Myometrial cell (primary cell): Measurements from ENCODE around the gene RHOD.

DNA sequence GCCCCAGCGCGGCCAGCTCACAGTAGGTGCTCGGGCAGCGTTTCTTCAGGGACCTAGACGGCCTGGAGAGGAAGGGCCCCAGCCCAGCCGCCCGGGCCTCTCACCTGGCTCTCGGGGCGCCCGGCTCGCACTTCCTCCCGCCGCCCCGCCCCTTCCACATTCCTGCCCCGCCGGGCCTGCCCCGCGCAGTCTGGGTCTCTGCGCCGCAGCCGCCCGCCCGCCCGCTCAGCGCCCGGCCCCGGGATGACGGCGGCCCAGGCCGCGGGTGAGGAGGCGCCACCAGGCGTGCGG is at the start of gene RHOD:
RHOD (plus strand) TSS at position 188 of the 291 bp plus-strand sequence.
- RAMPAGE, long total RNA, result no peak

GRCh38 chr11:67060103-67061045 is 3.7 kb downstream of the RHOD start:
- RAMPAGE, long total RNA, result no peak

- RAMPAGE, long total RNA, result no peak
Measured at GRCh38 chr11:67159450-67159975, 40.5 kb downstream of the KDM2A start.

DNA sequence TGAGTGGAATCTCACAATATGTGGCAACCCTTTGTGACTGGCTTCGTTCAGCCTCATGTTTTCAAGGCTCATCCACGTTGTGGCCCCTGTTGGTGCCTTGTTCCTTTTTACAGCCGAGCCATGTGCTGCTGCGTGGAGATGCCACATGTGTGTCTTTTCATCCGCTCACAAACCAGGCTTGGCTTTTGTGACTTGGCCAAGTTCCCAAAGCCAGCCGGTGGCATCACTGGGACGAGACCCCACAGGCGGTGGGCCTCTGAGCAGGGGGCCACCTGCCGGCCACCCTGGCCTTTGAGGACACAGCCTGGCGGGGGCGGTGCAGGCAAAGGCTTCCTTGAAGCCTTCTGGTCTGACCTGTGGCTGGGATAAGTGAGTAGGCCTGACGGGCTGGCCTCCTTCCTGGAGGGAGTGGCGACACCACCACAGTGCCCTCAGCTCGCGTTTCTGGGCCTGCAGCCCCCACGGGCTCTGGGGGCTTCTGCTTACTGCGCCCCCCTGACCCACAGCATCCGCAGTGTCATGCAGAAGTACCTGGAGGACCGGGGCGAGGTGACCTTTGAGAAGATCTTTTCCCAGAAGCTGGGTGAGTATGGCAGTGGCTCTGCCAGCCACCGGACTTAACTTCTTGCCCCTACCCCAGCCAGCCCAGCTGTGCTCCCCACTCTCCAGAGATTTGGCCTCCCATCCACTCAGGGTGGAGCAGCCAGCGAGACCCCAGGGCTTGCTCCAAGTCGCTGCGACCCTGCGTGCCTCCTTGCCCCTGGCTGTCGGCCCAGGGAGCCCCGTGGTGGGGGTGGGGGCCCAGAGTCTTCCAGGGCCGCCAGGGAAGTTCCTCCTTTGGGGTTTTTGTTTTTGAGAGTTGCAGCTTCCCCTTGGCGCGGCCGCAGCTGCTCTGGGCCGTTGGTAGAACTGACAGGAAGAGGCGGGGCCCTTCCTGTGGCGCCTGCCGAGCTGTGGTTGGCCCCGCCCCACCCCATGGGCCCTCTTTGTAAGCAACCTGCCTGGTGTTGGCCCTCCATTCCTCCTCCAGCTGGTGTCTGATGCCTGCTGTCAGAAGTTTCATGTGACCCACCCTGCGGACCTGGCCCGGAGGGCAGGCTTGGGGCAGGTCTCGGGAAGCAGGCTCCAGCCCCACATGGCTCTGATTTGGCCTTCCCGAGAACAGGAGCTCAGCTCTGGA is 10.9 kb downstream of the GRK2 start:
- RAMPAGE, long total RNA, result no peak

- RAMPAGE, long total RNA, result no peak
Measured at GRCh38 chr11:67280495-67280930, 8.6 kb upstream of the ANKRD13D start.

GRCh38 chr11:67349435-67350170 is 3.7 kb downstream of the POLD4 start:
- RAMPAGE, long total RNA, result no peak

- RAMPAGE, long total RNA, result no peak
Measured at GRCh38 chr11:67353639-67354203, 375 bp upstream of the POLD4 start.

DNA sequence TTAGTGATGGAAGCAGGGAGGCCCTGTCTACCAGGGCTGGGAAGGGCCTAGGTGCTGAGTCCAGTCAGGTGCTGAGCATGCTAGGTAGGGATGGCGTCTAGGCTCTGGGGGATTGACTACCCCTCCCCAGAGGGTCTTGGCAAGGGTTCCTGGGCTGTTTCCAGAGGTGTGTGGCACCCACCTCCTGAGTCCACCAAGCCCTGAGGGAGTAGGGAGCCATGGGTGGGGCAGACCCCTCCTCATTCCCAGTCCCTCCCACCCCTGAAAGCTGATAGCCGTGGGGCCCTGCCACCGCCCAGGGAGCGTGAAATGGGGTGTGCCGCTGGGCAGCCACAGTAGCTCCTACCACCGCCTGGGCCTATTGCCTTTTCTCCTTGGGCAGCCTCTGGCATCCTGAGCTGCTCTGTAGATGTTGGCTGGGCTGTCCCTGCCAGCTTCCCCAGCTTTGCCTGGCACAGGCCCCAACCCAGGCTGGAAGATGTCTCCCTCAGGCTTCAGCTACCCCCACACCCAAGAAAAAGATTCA is 2.0 kb upstream of the POLD4 start:
- RAMPAGE, long total RNA, result no peak

GRCh38 chr11:67397668-67398281 is 3.9 kb downstream of the PPP1CA start:
- RAMPAGE, long total RNA, result no peak

GRCh38 chr11:67398282-67399162 is 3.1 kb downstream of the PPP1CA start:
- RAMPAGE, long total RNA, result no peak

- RAMPAGE, long total RNA, result no peak
Measured at GRCh38 chr11:67408967-67409633, 5.2 kb downstream of the TBC1D10C start.

- RAMPAGE, long total RNA, result no peak
Measured at GRCh38 chr11:67431115-67431775, 3.0 kb downstream of the RPS6KB2 start.

GRCh38 chr11:67434547-67434952 is 2.9 kb downstream of the PTPRCAP start:
- RAMPAGE, long total RNA, result no peak

GRCh38 chr11:67502161-67502463 is 3.1 kb downstream of the PITPNM1 start:
- RAMPAGE, long total RNA, result no peak

- RAMPAGE, long total RNA, result no peak
Measured at GRCh38 chr11:67558094-67558337, 25.6 kb upstream of the GSTP1 start.

- RAMPAGE, long total RNA, result no peak
Measured at GRCh38 chr11:67615360-67616230, 8.9 kb downstream of the NDUFV1 start.

GRCh38 chr11:67762938-67763279 is 88.5 kb upstream of the ALDH3B2 start:
- RAMPAGE, long total RNA, result no peak

DNA sequence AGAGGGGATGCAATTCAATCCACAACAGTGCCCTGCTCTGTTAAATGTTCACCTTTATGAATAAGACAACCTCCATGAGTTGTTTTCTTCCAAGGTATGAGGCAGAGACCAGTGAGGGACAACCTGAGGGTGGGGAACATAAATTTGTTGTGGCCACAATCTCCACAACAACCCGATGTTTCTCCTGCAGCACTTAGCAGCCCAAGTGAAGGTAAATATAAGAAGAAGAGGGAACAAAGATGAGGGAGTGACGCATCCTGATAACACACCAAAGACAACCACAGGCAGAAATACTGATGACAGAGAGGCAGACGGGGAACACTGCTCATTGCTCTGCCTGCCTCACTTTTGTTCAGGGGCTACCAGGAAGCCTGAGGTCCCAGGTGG is 104.7 kb upstream of the ALDH3B2 start:
- RAMPAGE, long total RNA, result no peak

GRCh38 chr11:67991683-67992080 is 12.2 kb downstream of the UNC93B1 start:
- RAMPAGE, long total RNA, result no peak

DNA sequence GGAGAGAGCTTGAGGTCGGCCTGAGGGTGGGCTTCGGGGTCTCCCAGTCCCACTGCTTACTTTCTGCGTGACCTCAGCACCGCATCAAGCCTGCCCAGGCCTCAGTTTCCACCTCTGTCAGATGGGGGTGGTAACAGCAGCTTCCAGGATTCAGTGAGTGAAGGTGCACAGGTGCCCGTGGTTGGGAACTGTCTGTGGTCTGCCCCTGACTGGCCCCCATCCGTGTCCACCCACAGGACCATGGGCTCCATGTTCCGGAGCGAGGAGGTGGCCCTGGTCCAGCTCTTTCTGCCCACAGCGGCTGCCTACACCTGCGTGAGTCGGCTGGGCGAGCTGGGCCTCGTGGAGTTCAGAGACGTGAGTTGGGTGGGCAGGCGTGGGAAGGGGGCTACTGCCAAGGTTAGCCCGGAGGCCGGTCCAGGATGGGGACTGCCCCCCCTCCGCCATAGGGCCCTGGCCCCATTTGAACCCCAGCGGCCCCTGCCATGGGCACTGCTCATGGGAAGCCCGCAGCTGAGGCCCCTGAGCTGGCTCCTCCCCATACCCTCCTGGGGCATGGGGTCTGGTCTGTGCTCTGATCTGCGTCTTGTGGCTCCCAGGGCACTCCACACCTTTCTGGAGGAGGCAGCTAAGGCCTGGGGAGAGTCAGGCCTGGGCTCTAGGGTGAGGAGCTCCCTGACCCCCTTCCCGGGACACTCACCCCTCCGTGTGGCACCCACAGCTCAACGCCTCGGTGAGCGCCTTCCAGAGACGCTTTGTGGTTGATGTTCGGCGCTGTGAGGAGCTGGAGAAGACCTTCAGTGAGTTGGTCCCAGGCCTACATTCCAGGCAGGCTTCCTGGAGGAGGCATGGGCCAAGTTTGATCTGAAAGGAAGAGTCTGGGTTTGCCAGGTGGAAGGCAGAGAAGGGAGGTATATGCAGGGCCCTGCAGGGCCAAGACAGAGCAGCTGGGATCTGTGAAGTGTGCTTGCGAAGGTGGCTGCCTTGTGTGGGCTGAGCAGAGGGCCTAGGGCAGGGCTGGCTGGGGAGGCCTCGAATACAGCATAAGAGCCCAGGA is 2.5 kb downstream of the TCIRG1 start:
- RAMPAGE, long total RNA, result no peak